Skeletal muscle cell (primary cell): Measurements from ENCODE around the genes VGLL4 and TAMM41.

GRCh38 chr3:10319171-10319509, 1.8 kb downstream of the SEC13 start:
- RRBS: no CpG with 5 or more reads among the region's 4 CpGs

DNA sequence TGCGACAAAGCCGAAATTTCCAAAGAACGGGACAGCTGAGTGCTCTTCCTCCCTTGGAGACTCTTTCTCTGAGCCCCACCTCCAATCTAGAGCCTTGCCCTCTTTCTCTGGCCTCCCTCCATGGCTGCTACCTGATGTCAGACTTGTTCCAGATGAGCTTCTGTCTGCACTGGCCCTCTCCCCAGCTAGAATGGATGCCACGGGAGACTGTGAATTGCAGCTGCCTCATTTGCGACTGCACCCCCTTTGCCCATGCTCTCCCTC, 13.0 kb downstream of the ATP2B2 start:
- RRBS: no CpG with 5 or more reads among the region's 5 CpGs

- RRBS: no CpG with 5 or more reads among the region's 16 CpGs
These were observed 721 bp upstream of the ATP2B2 start for GRCh38 chr3:10505990-10506623.

- RRBS: no CpG with 5 or more reads among the region's 16 CpGs
These were observed 591 bp upstream of the SLC6A1 start for GRCh38 chr3:10991856-10992458.

GRCh38 chr3:11010726-11011314, 18.3 kb downstream of the SLC6A1 start:
- RRBS: no CpG with 5 or more reads among the region's 11 CpGs

DNA sequence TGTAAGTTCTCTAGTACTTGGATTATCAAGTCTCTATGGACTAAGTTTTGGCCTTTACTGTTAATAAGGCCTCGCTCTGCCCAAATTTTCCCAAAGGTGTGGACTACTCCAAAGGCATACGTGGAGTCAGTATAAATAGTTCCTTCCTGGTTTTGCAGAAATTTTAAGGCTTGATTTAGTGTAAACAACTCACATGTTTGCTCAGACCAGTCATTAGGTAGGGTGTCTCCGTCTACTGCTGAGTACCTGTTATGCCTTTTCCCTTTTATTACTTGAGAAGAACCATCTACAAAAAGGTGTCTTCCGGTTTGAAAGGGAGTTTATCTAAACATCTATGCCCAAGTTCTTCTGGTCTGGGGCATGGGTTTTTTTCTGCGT, 20.9 kb upstream of the ATG7 start:
- RRBS: no CpG with 5 or more reads among the region's 5 CpGs

- RRBS: no CpG with 5 or more reads among the region's 3 CpGs
These were observed 16.4 kb downstream of the ATG7 start for GRCh38 chr3:11288581-11289021.

GRCh38 chr3:11300840-11301306, 28.7 kb downstream of the ATG7 start:
- RRBS: no CpG with 5 or more reads among the region's 5 CpGs

GRCh38 chr3:11391129-11391530, 118.9 kb downstream of the ATG7 start:
- RRBS: no CpG with 5 or more reads among the region's 2 CpGs

- RRBS: no CpG with 5 or more reads among the region's 2 CpGs
These were observed 159.6 kb downstream of the ATG7 start for GRCh38 chr3:11431683-11432285.

GRCh38 chr3:11481956-11482367, 161.8 kb downstream of the VGLL4 start:
- RRBS: no CpG with 5 or more reads among the region's 8 CpGs

- RRBS: no CpG with 5 or more reads among the region's 6 CpGs
These were observed 129.4 kb downstream of the VGLL4 start for GRCh38 chr3:11514177-11514789.

DNA sequence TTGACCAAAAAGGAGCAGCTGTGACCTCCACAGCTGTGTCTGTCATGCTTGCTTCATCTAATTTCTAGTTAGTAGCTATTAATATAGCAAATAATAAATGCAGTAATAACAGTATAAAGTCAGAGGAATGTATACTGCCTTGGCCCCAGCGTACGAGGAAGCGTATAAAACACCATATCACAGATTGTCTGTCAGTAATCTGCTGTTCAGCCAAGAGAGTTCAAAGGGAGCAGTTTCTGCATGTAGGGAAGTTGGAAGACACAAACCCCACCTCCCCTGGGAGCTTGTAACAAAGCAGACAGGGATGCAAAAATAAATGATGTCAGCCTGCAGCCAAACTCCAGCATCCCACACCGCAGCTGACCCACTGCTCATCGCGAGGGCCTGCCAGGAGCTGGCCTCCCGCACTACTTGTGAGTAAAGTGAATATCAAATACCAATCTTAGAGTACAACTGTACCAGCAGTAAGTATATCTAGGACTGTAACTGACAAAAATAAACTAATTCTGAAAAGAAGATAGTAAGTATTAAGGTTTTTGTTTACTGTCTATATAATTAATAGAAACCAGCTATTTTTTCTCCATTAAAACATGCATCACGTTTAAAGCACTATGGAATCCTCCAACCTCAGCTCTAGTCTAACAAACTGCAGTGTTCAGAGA, 86.4 kb downstream of the VGLL4 start:
- RRBS: no CpG with 5 or more reads among the region's 8 CpGs

DNA sequence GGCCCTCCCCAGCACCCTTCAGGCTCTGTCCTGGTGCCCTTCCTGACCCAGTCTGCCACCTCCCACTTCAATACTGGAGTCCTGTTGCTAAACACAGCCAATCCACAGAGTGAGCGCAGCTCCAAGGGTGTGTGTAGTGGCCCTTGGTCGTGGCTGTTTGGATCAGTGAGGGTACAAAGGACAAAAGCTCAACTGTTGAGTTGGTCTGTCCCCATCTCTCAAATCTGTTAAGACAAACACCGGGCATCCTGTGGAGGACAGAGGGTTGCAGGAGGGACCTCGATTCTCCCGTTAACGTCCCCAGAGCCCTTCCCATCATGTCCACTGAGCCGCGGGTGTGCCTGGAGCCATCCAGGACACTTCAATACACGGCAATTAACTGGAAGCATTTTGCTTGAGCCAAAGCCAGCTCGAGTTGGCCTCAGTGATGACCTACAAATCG, 84.2 kb downstream of the VGLL4 start:
- RRBS: no CpG with 5 or more reads among the region's 11 CpGs

DNA sequence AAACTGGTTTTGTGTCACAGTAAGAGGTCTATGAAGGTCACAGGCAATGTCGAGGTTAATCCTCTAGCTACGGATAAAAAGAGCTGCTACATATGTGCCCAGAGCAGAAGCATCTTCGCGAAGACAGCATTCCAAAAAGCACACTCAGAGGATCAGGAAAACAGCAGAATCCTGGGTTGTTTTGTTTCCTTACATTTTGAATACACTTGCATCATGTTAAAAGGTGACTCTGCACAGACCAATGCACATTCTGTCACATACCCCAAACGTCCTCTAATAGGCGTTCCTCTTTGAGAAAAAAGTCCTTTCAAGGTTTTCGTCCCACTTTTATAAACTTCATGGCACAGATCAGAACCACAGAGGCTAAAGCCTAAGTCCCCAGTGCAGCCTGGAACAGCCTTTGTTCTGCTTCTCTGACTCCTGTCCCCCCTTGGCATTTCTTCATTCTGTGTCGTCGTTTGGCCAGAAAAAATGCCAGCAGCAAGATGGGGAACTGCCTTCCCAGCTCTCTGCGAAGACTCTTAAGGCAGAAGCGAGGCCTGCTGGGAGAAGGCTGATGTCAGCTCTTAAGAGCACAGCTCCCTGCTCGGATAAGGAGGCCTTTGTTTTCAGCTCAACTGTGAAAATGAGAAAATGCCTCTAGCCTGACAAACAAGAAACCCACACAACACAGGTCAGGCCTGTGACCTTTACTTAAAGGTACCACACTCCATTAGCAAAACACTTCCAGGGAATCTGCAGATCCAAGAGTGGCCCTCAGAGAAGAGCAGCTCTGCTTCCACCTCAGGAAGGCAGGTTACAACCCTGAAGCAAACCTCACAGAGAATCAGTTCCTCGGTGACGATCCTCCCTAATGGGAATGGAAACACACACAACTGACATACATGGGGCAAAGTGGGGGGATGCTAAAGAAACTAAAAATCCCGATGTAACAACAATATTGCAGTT, 52.5 kb downstream of the VGLL4 start:
- RRBS: no CpG with 5 or more reads among the region's 15 CpGs

DNA sequence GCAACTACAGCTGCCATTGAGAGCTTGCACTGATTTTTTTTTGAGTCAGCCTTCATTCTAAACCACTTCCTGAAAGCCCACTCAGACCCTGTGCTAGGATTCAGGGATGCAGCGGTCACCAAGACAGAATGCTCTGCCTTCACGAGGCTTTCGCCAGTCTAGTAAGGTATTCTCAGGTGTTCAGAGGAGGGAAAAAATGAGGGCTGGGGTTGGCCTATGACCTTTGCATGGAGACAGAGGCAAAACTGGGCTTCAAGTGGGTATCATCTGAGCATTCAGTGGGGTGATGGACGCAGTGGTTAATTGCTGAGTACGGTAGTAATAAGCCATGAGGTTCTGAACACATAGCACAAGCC, 3.6 kb downstream of the VGLL4 start:
- RRBS: no CpG with 5 or more reads among the region's 5 CpGs

DNA sequence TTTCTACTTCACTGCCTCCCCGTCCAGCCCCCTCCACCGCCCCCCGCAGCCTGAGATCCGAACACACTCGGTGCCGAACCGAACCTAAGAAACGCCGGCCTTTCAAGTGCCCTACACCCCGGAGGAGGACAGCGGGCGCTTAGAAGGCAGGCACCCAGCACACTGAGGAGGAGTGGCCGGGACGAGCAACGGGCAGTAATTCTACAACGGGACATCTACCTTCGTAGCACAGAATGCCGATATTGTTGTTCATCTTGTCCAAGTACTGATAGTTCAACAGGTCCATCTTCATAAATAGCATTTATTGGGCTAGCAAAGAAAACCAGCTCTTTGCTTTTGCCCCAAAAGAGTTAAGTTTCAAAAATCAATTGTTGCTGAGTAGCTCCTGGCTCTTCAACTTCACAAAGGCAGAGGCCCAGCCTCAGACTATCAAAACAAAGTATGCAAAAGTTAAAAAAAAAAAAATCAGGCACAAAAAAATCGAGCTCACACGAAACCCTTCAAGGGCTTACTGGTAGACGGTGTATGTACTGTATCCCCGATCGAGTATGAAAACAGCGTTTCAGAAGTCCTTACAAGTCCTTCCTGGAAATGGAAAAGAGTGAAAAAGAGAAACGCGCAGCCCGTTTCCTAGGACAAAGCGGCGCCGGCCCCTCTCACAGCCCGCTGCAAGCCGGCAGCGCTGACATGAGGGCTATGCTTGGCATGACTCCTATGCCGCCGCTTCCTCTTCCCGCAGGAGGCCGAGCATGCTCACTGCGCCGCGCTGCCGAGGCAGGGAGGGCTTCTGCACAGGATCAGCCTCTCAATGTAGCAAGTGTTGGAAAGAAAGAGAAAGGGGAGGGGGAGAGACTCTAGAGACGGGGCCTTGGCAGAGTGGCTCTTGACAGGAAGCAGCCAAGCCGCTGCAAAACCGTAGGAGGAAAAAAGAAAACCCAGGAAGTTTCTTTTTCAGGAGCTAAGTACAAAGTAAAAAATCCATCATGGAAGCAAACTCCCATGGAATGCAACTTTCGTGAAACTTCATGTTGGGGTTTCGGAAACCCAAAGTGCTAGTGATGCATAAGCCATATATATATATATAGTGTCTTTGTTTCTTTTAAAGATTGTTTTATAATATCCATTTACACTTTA, at the start of gene VGLL4:
VGLL4 (minus strand) TSS at position 698 of the 1,134 bp plus-strand sequence.
- RRBS: 2% methylated on average over 4 of the region's 46 CpGs

- RRBS: no CpG with 5 or more reads among the region's 5 CpGs
These were observed 1.4 kb downstream of the TAMM41 start for GRCh38 chr3:11845158-11845833.

- RRBS: 1% methylated on average over 4 of the region's 80 CpGs
These were observed at the start of gene TAMM41 for GRCh38 chr3:11846011-11847313. TSS of gene TAMM41 (minus strand) at chr3:11846885.

GRCh38 chr3:11911218-11911661, 64.6 kb upstream of the TAMM41 start:
- RRBS: no CpG with 5 or more reads among the region's 15 CpGs